Camera-type eye (tissue), 1 donor: ENCODE results near the gene COA6.

DNA sequence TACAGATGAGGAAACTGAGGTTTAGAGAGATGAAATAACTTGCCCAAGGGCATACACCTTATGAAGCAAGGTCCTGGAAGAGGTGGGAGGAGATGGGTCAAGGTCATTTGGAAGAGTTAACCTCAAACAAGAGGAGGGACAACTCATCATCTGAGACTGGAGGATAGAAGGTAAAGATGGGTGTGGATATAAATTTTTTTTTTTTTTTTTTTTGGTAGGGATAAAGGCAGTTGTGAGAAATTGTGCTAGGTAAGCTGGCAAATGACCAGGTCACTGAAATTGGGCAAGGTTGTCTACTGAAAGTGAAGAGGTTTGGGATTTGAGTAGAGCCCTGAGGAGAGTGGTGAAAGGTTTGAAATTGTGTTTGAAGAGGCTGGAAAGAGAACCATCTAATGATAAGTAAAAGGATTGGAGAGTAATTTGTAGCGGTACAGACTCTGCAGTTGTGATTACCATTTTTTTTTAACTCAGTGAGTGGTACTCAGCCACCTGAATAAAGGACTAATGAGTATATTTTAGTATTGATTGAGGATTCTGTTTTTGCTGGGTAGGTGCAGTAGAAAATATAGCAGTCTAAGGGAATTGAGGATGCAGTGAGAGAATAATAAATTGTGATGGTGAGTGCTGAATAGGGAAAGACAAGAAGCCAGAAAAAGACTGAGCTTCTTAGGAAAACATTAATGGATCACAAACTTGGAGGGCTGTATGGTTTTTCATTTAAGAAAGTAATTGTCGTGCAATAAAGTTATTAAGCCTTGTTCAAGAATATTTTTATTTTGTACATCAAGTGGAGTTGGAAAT is 35.2 kb downstream of the TSNAX start:
- RAMPAGE, long total RNA = no peak

DNA sequence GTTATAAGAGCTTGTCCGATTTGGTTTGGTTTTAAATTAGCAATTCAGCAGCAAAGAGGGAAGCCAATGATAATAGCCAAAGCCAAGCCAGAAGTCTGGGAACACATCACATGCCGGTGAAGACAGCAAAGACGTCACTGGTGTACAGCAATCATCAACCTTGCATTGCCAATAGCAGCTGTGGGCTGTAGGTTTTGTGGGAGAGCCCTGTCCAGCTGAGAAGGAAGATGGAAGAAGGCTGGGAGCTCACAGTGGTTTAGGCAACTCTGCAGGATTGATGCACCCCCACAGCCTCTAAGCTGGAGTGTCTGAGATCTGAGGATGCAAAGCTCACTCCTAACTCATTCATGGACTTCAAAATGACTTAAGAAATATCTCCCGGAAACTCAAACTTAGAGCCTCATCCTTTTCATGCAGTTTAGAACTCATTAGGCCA is 338.6 kb downstream of the SIPA1L2 start:
- RAMPAGE, long total RNA = no peak

DNA sequence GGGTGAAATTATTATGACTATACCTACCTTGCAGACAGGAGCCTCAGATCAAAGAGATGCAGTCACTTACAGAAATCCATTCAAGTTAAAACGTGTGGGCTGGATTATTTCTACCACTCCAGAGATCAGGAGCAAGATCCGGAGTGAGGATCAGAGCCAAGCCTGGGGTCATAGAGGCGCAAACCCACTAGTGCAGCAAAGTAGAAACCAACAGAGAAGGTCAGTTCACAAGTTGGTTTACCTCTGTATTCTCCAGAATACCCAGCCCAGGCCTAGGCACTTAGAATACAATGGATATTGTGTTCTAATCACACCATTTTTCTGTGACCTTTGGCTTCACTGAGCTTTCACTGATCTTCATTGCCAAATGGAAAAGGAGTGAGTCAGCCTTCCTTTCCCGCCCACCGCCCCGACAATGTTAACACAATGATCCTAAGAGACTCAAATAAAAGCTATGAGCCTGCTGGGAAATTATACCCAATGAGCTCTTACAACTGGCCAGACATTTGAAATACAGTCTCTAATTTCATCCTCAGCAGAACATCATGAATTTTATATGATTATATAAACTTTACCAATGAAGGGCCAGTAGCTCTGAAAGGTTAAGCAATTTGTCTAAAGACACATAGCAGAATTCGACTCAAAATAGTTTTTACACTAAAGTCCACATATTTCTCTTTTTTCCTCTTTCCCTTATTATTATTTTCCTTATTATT is 252.6 kb downstream of the SIPA1L2 start:
- RAMPAGE, long total RNA = no peak

GRCh38 chr1:232415421-232415847 is 214.5 kb downstream of the SIPA1L2 start:
- RAMPAGE, long total RNA = no peak

- RAMPAGE, long total RNA = no peak
Measured at GRCh38 chr1:232518284-232519090, 111.4 kb downstream of the SIPA1L2 start.

DNA sequence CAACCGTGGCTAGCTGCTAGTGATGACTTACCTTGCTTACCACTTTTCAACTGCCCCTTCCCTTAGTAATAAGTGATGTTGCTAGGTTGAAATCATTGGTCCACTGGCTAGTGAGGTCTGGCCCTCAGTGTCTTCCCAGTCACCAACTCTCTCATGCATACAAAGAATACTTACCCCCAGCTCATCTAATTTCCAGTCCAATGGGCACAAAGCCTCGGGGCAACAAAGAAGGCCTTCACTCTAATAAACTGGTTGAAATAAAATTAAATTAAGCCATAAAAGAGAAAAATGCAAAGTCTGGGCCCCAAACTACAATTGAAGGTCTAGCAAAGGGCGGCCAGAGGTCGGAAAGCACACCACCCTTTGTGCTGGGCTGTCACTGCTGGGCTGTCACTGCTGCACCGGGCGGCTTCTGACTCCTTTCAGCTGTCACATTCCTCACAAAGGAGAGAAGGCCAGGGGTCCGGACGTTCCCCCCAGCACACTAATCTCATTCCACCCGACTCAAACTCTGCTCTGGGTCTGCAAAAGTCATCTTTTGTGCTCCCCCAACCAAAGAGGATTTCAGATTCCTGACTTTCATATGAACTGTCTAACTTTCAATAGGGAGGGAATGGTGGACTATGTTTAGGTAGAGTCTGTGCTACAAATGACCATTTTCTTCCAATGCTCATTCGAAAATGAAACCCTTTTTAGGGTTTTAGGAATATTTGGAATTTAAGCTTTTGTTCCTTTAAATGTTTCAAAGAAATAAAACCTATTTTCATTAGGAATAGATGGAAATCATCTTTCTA is 34.7 kb downstream of the SIPA1L2 start:
- RAMPAGE, long total RNA = no peak

GRCh38 chr1:232923896-232924386 is 26.5 kb upstream of the NTPCR start:
- RAMPAGE, long total RNA = no peak

DNA sequence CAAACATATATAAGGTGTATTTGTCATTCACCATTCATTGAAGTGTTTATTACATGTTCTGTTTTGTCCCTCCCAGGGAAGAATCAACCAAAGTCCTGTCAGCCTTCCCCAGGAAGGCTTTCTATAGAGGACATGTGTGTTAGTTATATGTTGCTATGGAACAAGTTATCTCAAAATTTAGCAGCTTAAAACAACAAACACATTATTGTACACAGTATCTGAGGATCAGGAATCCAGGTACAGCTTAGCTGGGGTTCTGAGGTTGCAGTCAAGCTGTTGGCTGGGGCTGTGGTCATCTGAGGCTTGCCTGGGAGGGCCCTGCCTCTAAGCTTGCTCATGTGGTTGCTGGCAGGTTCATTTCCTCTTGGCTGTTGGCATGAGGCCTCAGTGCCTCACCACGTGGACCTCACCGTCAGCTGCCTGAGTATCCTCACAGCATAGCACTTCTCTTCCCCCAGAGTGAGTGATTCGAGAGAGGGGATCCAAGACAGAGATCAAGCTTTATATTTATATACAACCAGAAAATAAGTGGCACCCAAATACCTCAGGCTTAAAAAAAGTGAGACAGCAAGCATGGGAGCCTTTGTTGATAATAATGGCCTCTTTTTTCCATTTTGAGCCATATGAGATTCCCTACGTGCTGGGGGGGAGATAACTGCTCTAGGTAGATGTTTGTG is 18.5 kb downstream of the NTPCR start:
- RAMPAGE, long total RNA = no peak

DNA sequence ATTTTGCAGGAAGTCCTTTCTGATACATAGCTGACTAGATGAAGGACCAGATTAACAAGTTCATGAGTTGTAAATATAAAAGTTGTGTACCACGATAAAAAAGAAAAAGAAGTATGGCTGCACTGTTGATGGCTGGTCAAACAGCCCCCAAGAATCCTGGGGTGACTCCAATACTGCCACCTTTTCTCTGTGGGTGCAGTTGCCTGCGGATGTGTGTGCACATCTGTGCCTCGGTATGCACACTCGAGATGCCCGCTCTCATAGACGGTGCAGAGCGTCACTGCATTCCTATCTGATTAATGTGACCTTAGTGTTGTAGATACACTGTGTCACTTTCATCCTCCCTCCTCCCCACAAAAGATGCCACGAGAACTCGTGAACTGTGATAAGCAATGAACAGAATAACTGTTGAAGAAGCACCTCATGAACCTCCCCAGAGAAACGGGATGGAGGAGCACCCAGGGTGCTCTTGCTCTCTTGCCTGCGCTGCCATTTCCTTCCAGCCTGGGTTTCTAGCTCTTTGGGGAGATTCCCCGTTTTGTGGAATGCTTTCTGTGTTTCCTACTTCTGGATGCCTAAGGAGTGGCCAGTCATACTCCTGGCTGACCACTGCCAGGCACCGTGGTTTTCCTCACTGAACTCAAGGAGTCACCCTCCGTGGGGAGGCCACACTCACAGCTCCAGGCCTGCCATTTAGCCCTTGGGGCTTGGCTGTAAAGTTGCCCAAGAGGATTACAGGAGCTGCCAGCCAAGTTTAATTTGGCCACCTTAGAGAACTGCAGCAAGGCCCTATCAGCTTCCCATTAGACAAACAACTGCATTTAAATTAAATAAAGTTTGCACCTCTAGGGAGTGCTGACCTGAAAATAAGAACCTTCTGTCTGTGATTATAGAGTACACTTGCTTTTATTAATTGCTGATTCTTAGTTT is 32.0 kb downstream of the NTPCR start:
- RAMPAGE, long total RNA = no peak

- RAMPAGE, long total RNA = no peak
Measured at GRCh38 chr1:233326824-233327176, 724 bp upstream of the MAP3K21 start.

- RAMPAGE, long total RNA = no peak
Measured at GRCh38 chr1:233373173-233373864, 45.8 kb downstream of the MAP3K21 start.

DNA sequence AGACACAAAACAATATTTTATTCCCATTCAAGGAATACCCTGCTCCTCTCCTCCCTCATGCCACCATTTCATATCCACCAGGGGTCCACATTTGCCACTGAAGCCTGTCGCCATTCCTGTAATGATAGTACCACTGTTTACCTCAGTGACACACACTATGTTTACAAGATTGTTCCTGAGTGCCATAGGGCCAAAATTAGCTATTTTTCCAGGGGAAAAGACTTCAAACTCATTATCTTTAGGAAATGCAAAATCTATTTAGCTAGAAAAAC is 134.7 kb upstream of the KCNK1 start:
- RAMPAGE, long total RNA = no peak

GRCh38 chr1:233490524-233491007 is 123.3 kb upstream of the KCNK1 start:
- RAMPAGE, long total RNA = no peak

DNA sequence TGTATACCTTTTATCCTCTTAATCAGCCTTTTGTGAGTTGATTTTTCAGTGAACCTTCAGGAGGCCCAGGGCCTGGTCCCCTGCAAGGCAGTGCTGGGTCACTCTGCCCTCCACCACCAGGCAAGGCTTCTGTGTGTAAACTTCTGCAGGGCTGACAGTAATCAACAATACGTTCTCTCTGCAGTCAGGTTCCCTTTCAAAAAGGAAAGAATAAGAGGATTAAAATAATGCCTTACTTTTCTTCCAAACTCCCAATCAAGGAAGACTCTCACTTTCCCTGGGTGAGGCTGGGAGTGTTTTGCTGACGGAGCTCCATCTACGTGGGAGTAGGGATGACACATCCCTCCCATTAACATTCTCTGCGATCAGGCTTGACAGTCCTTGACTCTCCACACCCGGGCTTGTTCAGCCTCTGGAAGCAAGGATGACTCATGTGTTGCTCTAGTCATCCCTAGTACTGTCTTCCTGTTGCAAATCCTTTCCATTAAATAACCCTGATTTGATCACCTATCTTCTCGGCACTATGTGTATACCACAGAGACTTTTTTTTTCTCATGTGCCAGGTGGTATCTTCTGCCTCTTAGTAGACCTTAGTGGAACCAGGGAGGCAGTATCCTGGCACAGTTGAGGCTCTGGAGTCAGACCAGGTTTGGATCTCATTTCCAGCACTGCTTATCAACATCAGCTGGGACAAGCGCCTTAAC is 70.3 kb upstream of the KCNK1 start:
- RAMPAGE, long total RNA = no peak

DNA sequence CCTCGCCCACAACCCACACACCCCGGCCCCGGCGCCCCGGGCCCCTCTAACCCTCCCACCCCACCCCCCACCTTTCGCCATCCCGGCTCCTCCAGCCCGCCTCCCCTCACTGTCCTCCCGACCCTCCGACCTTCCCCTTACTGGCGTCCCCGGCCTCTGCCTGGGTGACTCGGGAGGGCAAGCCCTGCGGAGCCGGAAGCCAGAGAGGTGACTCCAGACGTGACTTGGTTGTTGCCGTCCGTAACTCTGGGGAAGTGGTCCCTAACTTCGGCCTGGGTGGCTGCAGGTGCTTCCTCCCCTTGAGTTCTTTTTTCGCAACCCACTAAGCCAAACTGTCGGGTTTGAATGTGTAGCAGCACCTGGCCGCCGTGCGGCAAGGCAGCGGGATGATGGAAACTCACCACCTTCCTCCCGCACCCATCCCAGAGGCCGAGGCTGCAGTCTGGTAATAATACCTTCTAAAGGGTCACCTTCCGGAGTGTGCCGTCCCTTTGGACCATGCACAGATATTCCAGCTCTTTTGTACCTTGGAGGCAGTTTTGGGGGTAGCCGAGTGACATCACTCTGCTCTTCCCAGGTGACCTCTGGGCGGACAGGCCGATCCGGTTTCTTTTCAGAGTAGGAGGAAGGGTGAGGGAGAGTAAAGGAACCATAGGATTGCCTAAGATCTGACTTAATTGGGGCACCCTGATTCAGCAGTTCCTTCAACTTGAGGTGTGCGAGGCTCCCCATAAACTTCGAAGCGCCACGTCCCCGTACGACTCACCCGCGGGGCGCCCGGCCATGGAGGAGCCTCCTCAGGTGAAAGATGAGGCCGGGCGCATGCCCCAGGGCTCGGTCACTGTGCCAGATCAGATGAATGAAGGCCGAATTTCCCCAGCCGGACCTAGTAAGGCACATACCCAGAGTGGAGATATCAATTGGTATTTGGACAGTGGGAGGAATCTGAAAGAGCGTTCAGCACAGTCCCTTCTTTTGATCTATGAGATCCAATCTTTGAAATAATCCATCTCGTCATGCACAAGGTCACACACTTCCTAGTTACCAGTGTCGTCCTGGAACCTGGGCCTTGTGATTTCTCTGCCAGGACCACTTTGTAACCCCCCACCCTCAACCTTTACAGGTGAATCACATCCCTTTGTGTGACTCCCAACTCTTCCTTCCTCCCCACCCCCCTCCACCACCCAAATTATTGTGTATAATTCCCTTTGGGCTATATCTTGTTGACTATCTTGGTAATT is 1.1 kb downstream of the KCNK1 start:
- RAMPAGE, long total RNA = no peak

DNA sequence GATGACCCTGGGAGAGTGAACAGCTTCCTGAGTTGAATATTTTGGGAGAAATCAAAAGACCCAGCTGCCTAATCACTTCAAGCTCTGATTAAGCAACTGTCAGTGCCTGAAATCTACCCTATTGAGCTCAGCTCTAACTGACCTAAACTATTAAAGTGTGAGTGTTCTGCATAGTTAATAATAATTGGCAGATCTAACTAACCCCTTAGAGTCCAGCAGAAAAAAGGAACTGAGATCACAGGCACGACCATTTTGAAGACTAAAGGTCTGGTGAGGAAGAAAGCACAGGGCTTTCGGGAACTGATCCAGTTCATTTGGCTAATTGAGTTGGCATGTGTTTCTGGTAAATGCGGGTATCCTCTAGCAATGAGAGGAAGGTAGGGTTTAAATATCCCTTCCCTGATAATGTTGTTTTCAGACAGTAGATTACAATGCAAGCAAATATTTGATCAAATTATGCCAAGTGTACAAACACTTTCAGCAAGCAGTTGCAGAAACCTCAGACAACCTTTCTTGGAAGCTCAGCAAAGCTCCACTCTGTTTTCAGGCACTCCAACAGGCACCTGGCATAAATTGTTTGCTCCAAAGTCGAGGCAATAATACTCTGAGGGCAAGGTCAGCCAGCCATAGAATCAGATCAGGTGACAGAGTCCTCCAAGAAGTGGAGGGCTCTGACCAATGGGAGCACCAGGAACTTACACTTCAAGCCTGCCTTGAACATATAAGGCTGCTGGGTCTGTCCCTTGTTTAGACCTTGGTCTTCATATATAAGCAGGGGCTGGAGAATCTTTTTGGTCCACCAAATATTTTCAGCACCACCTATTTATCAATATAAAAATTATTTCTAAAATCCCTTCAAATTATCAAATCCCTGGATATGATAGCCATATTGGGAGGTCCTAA is 100.9 kb downstream of the KCNK1 start:
- RAMPAGE, long total RNA = no peak

DNA sequence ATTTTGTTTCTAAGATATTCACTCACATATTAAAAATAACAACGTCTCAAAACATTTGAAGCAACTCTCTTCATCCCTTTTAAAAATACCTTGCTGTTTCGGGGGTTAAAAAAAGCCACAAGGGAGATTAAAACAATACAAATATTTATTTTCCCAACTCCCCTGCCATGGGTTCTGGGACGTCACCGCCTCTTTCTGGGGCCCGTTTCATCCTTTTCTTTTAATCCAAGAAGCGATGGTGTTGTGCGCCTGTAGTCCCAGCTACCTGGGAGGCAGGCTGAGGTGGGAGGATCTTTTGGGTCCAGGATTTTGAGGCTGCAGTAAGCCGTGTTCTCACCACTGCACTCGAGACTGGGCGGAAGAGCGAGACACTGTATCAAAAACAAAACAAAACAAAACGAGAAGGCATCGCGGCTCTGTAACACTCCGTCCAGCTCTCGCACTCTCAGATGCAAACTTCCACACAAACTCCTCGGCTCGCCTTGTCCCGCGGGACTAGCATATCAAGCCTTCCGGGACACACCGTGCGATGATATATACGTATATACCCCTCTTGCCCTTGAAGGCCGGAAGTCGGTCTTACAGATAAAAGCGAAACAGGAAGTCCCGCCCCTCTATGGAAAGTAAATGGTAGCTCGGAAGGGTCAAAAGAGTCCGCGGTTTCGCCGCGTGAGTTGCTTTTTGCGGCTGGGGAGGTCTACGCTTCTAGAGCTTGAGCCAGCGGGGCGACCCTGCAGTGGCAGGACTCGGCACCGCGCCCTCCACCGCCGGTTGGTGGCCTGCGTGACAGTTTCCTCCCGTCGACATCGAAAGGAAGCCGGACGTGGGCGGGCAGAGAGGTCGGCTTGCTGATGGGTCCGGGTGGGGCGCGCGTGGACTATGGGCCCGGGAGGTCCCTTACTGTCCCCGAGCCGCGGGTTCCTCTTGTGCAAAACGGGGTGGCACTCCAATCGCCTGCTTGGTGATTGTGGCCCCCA is at the start of gene COA6:
Gene COA6, plus strand, starts transcription at position 617 of the 977 bp plus-strand sequence.
- RAMPAGE, long total RNA = start-site peak on the minus strand centred at position 573 of the sequence, 29 bp wide, 14 reads; start-site peak on the plus strand centred at position 673 of the sequence, 40 bp wide, 45 reads; start-site peak on the plus strand centred at position 865 of the sequence, 125 bp wide, 19 reads

DNA sequence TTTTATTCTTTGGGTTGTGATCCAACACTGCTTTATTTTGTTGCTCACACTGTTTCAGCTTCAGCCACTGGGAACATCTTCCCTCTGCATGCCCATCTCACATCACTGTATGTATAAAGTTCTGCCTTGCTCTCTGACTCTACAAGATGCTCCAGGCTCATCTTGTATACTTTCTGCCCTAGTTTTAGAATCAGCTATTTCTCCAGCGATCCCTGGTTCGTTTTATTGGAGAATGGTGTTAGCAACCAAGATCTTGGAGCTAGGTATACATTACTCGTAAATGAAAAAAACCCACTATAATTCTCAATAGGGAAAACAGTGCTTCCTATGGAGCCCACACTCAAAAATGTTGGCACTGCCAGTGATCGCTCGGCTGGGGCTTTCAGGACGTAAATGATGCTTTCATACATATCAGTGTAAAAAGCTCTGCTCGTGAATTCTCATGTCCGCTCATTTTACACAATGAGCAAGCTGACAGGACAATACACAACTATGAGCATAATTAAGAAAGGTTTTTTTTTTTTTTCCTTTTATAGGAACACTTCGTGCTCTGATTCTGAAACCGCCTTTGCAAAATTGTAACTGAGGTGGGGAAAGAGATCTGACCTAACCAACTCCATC is 34.5 kb downstream of the COA6 start:
- RAMPAGE, long total RNA = no peak

GRCh38 chr1:234517344-234517720 is 38.4 kb upstream of the TARBP1 start:
- RAMPAGE, long total RNA = no peak

GRCh38 chr1:234547002-234547302 is 63.0 kb downstream of the IRF2BP2 start:
- RAMPAGE, long total RNA = no peak